ENCODE measurements around a stretch of chr15.

DNA sequence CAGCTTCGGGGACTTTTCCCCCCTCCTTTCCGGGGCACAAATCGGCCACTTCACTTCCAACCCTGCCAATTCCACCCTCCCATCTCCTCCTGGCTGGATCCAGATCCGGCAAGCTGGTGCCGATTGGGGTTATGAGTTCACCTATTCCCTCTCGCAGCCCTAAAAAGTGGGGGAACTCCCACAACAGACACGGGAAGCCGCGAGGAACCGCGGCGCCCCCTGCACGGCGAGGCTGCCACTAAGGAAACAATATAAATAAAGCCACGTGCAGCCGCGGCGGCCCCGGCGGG, 832 bp downstream of the PRTG start:
- CAGE, long polyA plus RNA, result no peak
- RRBS, result 1% methylated on average over 3 of the region's 20 CpGs

DNA sequence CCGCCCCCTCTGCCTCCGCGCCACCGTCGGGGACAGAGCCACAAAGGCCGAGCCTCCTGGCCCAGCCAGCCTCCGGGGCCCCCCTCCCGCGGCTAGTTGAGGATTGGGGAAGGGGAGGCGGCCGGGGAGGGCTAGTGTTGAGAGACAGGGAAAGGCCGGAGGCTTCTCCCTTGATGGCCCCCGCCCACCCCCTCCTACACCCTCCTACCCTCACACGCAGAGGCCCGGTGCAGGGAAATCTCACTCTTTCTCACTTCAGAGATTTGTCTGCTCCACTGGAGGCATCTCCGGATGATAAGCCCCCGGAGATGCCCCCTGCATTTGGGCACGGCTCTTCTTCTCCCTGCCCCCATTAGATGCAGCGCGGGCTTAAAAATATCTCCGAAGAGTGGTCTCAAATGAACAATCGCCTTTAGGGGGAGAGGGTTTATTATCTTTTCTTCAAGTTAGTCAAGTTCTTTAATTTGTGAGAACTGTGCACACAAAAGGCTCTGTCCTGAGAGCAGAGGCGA, 495 bp upstream of the PRTG start:
- CAGE, long polyA plus RNA, result no peak
- RRBS, result 6% methylated on average over 14 of the region's 23 CpGs

- CAGE, long polyA plus RNA, result no peak
- RRBS, result no CpG with 5 or more reads among the region's 3 CpGs
These were observed 289 bp upstream of the RFX7 start for GRCh38 chr15:56244105-56244231.

- CAGE, long polyA plus RNA, result no peak
- RRBS, result no CpG with 5 or more reads among the region's 17 CpGs
These were observed 696 bp downstream of the ZNF280D start for GRCh38 chr15:56732532-56733093.

DNA sequence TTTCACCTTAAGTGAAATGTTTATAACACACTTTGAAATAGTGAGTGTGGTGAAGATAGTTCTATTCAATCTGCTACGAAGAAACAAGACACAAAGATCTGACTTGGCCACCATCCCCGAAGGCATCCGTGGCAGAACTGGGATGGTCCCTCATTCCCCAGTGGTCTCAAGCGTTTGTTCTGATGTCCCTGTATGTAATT, 32.2 kb upstream of the TCF12 start:
- CAGE, long polyA plus RNA, result no peak
- RRBS, result no CpG with 5 or more reads among the region's 4 CpGs

DNA sequence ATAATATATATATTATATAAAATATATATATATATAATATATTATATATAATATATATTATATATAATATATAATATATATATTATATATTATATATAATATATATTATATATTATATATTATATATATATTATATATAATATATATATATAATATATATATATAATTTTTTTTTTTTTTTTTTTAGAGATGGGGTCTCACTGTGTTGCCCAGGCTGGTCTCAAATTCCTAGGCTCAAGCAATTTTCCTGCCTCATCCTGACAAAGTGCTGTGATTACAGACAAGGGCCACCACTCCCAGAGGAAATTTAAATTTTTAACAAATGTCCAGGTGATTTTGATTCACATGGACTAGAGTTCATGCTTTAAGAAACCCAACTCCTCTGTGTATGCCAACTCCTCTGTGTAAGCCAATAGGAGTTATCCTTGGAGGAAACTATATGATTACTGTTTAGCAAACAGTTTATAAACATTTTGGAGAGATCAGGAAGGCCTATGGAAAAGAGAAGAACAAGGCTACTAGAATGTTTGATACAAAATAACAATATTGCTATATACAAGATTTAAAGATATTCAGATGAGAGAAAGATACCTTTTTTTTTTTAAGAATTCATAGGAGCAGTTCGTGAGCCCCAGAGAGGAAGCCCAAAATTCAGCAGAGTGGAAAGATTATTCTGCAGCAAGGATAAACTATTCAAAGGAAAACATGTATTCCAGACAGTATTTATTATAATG, 205.5 kb upstream of the CGNL1 start:
- CAGE, long polyA plus RNA, result no peak
- RRBS, result no CpG with 5 or more reads among the region's 1 CpG

GRCh38 chr15:57302409-57303004, 73.8 kb upstream of the CGNL1 start:
- CAGE, long polyA plus RNA, result no peak
- RRBS, result no CpG with 5 or more reads among the region's 5 CpGs

- CAGE, long polyA plus RNA, result no peak
- RRBS, result no CpG with 5 or more reads among the region's 12 CpGs
These were observed 23.8 kb upstream of the CGNL1 start for GRCh38 chr15:57352502-57352920.

DNA sequence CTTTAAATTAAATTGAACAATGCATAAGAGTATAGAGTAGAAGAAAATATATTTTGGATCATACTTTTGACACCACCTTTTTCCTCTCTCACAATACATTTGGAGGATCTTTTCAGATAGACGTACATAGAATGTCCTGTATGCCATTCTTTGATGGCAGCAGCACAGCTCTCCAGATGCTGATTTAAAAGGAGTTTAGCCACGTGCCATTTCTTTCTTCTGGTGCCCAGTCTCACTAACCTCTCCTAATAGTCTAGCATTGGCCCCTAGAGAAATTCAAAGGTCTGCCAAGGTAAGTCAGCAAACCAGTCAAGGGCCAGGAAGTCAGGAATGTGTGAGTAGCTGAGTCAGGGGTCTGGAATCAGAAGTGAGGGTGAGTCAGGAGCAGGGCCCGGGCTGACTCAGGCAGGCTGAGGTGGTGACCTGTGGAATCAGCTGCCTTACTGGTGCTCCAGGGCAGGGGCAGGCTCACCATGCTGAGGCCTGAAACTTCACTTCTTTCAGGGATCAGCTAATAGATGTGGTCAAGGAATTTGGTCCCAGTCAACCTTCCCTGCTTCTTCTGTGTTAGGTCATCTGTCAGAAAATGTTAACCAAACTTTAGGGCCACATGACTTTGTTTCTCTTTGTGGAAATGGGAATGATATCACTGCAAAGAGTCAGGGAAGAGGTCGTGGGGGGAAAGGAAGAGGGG, 105.9 kb upstream of the MYZAP start:
- CAGE, long polyA plus RNA, result no peak
- RRBS, result no CpG with 5 or more reads among the region's 4 CpGs

- CAGE, long polyA plus RNA, result no peak
- RRBS, result no CpG with 5 or more reads among the region's 10 CpGs
These were observed 94.7 kb upstream of the MYZAP start for GRCh38 chr15:57496759-57497579.

DNA sequence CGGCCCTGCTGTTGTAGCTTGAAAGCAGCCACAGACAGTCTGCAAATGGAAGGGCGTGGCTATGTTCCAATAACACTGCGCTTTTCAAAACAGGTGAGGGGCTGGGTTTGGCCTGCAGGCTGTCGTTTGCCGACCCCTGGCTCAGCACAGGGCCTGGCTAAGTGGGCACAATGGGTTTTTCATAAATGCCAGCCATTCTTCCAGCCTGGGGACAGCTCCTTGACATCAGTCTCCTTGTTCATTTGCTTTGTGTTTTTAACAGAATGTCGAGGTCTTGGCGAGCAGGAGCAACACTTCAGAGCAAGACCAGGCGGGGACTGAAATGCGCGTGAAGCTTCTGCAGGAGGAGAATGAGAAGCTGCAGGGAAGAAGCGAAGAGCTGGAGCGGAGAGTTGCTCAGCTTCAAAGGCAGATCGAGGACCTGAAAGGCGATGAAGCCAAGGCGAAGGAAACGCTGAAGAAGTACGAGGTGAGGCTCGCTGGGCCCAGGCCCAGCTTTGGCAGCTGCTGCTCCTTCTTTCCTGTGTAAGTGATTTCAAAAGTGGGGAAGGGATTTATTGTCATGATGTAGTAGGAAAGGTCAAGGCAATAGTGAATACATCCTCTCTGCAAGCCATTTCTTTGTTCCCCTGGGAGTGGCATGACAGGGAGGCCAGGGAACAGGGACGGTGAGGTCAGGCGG, 75.0 kb upstream of the MYZAP start:
- CAGE, long polyA plus RNA, result no peak
- RRBS, result no CpG with 5 or more reads among the region's 20 CpGs

DNA sequence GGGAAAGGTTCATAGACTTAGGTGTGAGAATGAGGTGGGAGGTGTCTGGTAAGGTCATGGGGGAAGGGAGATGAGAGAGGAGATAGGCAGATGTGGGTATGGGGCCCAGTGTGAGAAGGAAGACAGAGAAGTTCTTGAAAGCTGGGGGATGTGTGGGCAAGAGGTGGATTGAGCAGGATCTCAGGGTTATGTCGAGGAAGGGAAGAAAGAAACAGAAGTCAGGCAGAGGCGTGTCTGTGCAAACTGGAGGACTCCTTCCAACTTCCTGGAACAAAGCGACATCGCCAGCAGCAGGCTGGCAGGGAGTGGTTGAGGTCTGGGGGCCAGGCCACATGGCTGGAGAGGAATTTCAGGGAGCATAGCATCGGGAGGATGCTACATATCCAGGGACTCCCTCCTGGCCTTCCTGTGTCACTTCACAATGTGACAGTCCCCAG, 42.9 kb upstream of the MYZAP start:
- CAGE, long polyA plus RNA, result no peak
- RRBS, result no CpG with 5 or more reads among the region's 5 CpGs

- CAGE, long polyA plus RNA, result no peak
- RRBS, result no CpG with 5 or more reads among the region's 9 CpGs
These were observed 30.4 kb upstream of the MYZAP start for GRCh38 chr15:57561320-57561724.

- CAGE, long polyA plus RNA, result no peak
- RRBS, result no CpG with 5 or more reads among the region's 11 CpGs
These were observed 29.5 kb upstream of the MYZAP start for GRCh38 chr15:57562146-57562614.

GRCh38 chr15:57747164-57747614, 40.7 kb downstream of the POLR2M start:
- CAGE, long polyA plus RNA, result no peak
- RRBS, result no CpG with 5 or more reads among the region's 11 CpGs

DNA sequence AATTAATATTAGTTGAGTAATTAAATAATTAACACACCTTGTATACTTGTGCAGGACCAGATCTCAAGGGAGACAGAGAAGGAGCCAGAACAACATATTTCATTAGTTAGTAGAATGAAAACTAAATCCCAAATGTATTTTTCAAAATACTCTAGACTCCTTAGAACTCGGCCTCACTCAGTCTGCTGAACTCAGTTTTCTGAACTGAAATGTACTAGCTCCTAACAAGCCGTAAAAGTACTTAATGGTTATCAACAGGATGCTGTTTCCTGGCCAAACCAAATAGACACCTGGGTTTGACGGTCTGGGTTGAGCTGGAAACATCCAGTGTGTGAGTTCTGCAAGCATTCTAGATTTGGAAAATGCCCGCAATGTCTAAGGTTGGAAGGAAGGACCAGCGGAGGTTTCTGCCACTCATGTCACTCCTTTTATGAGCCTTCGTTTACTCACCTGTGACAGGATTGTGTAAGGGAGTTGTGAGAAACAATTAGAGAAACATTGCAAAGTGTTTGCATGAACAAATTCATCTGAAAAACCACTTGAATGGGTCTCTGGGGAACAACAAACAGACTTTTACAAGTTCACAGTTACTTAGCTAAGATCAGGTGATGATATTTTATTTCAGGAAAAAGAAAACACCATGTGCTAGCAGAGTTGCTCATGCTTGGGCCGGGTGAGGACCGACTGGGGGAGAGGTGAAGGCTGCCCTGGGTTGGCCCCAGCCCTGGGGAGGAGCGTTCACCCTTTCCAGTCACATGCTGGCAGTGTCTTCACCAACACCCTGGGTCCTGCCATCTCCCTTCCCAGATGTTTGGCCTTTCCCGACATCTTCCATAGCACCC, 151.0 kb downstream of the ALDH1A2 start:
- CAGE, long polyA plus RNA, result no peak
- RRBS, result no CpG with 5 or more reads among the region's 10 CpGs

- CAGE, long polyA plus RNA, result no peak
- RRBS, result no CpG with 5 or more reads among the region's 5 CpGs
These were observed 1.6 kb downstream of the AQP9 start for GRCh38 chr15:58139624-58140430.

GRCh38 chr15:58148627-58149386, 10.6 kb downstream of the AQP9 start:
- CAGE, long polyA plus RNA, result no peak
- RRBS, result no CpG with 5 or more reads among the region's 3 CpGs

GRCh38 chr15:58229115-58229930, 91.1 kb downstream of the AQP9 start:
- CAGE, long polyA plus RNA, result no peak
- RRBS, result no CpG with 5 or more reads among the region's 11 CpGs

DNA sequence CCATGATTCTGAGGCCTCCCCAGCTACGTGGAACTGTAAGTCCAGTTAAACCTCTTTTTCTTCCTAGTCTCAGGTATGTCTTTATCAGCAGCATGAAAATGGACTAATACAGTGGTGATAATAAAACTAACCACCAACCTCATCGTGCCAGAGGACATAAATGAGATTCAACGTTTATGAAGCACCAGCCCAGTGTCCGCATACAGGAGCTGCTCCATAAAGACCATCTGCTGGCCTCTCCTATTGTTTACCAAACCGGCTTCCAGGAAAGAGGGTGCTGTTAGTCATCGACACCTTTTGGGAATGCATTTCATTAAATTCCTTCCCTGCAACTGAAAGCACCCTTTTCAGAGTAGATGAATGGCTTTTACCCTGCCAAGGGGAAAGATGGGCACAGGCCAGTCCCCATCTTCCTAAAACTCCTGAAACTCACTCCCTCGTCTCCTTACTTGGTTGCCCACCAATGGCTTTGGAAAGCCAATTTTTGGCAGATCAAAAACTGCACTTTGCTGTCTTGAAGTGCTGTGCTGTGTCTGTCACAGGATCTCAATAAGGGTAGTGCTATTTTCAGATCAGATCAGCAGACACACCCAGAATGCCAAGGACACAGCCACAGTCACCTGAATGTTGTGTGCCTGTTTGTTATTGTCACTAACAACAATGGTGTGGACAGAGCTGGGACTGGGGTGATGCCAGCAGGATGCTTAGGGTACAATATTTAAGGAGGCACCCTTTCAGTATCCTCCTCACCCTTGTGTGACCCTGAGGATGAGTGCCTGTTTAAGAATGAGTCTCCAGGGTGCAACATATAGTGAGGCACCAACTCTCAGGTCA, 122.2 kb downstream of the AQP9 start:
- CAGE, long polyA plus RNA, result no peak
- RRBS, result no CpG with 5 or more reads among the region's 7 CpGs

All from mammary epithelial cell (primary cell).